Gastroesophageal sphincter (tissue), 4 donors: ENCODE measurements around a stretch of chr13.

- PRO-cap, result no peak
- RAMPAGE, long total RNA, 4 experiments, result no peak in any of the 4 experiments
Measured at GRCh38 chr13:48594476-48594932, 59.2 kb upstream of the CYSLTR2 start.

DNA sequence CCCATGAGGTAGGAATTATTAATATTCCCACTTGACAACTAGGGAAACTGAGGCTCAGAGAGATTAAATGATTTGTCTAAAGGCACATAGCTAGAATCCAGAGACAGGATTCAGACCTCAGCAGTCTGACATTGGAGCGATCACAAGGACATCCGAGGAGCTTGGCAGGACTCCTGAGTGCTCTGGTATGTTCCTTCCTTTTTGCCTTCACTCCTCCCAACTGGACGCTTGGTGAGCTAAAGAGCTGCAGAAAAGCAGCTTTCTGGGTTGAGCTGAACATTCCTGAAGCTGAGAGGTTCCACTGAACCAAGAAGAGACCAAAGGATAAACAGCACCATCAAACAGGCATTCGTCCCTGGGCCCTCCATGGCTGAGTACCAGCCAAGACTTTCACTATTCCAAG lies 96.9 kb downstream of the CYSLTR2 start:
- PRO-cap, result no peak
- RAMPAGE, long total RNA, 4 experiments, result no peak in any of the 4 experiments

DNA sequence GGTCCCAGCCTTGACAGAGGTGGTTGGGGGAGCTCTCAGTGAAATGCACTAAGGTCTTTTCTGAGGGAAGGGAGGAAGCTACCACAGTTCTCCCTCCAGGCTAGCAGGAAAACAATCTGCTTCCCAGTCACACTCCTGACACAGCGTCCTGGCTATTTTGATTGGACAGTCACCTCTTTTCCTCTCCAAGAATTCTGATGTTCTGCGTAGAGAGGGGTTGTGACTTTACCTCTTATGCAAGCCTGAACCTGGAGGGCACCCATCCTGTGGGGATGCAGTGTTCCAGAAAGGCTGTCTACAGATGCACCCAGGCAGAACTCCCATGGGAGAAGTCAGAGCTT lies 128.8 kb downstream of the CYSLTR2 start:
- PRO-cap, result no peak
- RAMPAGE, long total RNA, 4 experiments, result no peak in any of the 4 experiments

GRCh38 chr13:48974901-48975423 lies 750 bp upstream of the FNDC3A start:
- PRO-cap, result unidirectional peak, plus-strand start at chr13:48975259
- RAMPAGE, long total RNA, 4 experiments, result no peak in any of the 4 experiments

- PRO-cap, result bidirectional peak, plus-strand start at chr13:48976820, minus-strand start at chr13:48976539
- RAMPAGE, long total RNA, 4 experiments, result start-site peak on the plus strand in 2 of 4 experiments, at chr13:48976592-48976662 at its widest, 60 to 91 reads per replicate
Measured at GRCh38 chr13:48976466-48977244, 943 bp downstream of the FNDC3A start.

- PRO-cap, result no peak
- RAMPAGE, long total RNA, 4 experiments, result no peak in any of the 4 experiments
Measured at GRCh38 chr13:49097142-49097778, 121.5 kb downstream of the FNDC3A start.

DNA sequence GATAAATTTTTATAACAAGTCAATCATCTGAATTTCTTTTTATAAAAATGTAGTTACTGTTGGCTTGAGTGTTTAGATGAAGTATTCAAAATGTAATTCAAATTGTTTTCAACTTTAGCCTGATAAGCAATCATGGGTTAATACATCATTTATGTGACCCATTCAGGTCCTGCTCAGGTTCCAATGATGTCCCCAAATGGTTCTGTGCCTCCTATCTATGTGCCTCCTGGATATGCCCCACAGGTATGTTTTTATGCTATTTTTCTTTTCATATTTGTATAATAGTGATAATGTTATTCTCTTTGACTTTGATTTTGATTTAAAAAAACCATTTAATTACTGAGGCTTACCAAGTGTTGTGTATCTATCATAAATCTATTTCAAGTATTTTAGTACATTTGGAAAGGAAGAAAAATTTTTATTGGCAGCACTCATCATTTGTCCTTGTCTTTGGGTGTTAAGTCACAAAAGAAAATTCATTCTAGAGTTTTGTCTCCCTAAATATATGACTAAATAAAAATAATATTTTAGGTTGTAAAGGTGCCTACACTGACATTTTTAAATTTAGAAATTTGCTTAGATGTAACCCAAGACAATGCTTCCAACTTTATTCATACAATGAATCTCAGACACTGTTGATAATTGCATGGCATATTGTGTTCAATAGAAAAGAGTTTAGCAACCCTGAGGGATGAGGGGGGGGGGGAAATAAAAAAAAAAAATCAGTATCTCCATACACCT lies 105.5 kb upstream of the MLNR start:
- PRO-cap, result no peak
- RAMPAGE, long total RNA, 4 experiments, result no peak in any of the 4 experiments

GRCh38 chr13:49307270-49307854 lies 59.6 kb downstream of the CDADC1 start:
- PRO-cap, result bidirectional peak, plus-strand start at chr13:49307651, minus-strand start at chr13:49307467
- RAMPAGE, long total RNA, 4 experiments, result no peak in any of the 4 experiments

- PRO-cap, result no peak
- RAMPAGE, long total RNA, 4 experiments, result no peak in any of the 4 experiments
Measured at GRCh38 chr13:49334480-49334750, 86.7 kb downstream of the CDADC1 start.

DNA sequence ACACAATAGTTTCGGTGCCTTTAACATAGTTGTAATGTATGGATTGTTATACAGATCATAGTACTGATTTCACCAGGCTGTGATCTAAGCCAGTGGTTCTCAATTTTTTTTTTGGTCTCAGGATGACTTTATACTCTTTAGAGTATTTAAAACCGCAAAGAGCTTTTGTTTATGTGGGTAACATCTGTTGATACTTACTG lies 10.6 kb downstream of the SETDB2 start:
- PRO-cap, result no peak
- RAMPAGE, long total RNA, 4 experiments, result no peak in any of the 4 experiments

DNA sequence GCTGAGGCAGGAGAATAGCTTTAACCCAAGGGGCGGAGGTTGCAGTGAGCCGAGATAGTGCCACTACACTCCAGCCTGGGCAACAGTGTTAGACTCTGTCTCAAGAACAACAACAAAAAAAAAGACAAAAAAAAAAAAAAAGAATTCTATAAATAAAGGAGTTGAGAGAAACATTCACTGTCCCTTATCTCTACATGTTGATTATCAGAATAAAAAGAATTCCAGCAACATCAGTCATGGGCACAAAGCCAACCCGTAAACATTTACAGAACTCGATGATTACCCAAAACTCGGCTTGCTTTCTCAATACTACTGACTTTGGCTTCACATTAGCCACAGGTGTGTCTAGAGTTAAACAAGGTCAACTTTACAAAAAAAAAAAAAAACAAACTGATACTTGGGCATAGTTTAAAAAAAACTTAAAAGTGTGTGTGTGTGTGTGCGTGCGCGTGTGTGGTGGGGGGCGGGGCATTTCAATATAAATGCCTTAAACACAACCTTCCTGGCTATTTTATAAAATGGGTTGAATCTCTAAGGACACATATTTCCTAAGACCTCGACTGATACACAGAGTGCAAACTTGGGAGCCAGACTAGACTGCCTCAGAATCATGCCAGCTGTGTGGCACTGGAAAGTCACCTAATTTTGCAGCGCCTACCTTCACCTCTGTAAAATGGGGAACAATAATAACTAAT lies 1.1 kb downstream of the EBPL start:
- PRO-cap, result no peak
- RAMPAGE, long total RNA, 4 experiments, result no peak in any of the 4 experiments

DNA sequence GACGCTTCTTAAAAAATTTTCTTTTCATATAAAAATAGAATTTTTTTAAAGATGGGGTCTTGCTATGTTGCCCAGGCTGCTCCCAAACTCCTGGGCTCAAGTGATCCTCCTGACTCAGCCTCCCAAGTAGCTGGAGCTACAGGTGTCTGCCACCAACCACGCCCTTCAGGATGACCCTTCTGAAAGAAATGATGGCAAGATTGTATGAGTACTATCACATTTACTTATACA lies 6.2 kb upstream of the EBPL start:
- PRO-cap, result no peak
- RAMPAGE, long total RNA, 4 experiments, result no peak in any of the 4 experiments

DNA sequence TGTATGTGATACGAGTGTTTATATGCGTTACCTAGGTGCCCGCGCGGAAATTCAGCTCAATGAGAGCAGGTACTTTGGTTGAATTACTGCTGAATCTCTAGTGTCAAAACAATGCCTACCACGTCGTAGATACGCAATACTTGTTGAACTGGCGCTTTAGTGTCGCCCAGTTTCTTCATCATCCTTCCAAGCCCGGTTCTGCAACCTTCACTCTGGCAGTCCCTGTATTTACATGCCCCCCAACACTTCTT lies 765 bp upstream of the KPNA3 start:
- PRO-cap, result no peak
- RAMPAGE, long total RNA, 4 experiments, result no peak in any of the 4 experiments

DNA sequence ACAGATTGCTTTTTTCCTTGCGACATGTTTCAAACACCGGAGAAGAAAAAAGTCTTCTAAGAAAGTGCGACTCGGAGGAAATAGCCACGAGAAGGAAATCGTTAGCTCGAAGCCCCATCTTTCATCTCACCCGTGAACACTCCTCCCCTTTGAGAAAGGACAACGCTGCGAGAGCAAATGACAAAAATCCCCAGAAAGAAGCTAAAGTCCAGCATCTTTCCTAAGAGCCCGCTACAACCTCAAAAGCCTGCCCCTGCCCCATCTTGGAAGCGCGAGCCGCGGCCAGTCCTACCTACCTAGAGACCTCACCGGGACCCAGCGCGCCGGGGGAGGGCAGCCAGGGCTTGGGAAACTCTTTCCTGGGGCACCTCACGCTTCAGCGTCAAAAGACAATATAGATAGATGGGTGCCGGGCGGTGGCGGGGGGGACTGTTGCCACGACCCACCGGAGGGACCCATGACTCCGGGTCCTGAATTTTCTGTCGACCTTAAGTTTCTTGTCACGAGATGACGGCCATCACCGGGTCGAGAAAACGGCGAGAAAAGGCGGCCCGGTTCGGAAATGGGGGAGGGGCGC lies 65.7 kb downstream of the KCNRG start:
- PRO-cap, result bidirectional peak, plus-strand start at position 59 of the sequence, minus-strand start outside the sequence
- RAMPAGE, long total RNA, 4 experiments, result no peak in any of the 4 experiments

DNA sequence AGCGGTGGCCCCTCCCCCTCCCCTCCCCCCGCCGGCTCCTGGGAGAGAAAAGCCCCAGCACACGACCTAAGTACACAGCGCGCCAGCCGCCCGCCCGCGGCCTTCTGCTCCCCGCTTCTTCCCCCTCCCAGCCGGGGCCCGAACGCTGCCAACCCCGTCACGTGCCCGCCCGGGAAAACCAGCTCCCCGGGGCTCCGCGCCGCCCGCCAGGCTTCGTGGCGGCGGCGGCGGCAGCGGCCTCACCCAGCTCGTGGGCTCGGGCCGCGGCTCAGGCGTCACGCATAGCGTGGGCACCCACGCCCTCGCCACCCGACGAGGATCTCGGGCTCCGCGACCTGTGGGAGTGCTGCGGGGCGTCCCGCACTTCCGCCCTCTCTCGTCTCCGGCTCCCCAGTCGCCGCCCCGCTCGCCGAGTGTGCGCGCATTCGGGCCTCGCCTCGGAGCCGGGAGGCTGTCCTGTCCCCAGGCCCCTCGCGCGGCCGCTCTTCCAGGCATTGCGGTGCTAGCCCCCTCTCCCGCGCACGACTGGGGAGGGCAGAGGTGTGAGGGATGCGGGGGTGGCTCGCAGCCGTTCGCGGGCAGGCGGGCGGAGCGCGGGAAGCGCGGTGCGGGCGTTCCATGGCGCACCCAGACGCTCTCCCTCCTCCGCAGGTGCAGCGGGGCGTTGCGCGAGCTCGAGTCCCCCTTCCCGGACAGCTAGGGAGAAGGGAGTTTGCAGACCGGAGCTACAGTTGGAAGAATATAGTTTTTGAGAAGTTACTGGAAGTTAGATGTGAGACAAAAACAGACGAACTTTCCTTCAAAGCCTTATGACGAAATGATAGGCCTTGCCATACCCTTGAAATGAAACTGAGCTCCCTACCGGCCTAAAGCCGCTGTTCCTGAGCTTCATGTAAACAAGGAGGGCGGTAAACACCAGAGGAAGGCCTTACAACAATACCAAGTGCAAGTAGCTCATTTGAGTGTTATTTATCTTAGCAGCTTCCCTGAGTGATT lies 110.7 kb downstream of the KCNRG start:
- PRO-cap, result bidirectional peak, plus-strand start at position 209 of the sequence, minus-strand start outside the sequence
- RAMPAGE, long total RNA, 4 experiments, result no peak in any of the 4 experiments

DNA sequence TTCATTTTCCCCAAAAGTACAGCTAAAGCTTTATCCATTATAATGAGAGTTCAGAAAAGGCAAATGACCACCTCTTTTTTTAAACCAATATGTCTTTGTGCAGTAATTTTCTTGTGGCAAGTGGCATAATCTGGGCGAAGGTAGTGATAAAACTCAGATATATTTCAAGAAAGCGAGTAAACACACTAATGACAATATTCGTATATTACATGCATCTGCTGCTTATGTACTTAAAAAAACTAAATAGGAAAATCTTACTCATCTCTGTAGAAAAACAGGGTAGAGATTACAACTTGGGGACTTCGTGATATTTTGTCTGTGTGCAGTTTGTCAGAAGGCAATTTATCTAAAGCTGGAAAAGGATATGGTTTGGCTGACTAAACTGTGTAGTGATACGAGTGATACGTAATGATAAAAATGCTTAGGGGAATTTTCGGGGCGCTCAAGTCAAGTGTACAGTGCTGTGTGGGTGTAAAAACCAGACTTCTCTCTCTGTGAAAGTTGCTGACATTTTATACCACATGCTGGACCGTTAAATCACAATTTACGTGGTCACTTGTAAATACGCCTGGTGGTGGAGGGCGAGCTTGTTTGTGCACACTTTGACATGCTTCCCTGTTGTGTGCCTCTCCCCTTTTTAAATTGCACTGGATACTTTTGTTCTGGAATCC lies 221.6 kb downstream of the KCNRG start:
- PRO-cap, result no peak
- RAMPAGE, long total RNA, 4 experiments, result no peak in any of the 4 experiments

- PRO-cap, result no peak
- RAMPAGE, long total RNA, 4 experiments, result no peak in any of the 4 experiments
Measured at GRCh38 chr13:50365330-50366683, 350.6 kb downstream of the KCNRG start.

DNA sequence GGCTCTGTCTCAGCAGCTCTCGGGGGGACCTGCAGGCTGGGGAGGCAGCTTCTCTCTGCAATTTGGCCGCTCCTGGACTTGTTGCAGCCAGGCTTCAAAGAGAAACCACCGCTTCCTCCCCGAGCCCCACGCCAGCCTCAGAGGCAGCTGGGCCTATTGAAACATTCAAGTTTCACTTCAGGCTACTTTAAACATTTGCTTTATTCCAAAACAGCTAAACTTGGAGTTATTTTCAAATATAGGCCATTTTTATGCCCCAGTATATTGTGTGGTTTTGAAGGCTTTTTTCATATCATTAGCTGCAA lies 330.9 kb downstream of the DLEU7 start:
- PRO-cap, result no peak
- RAMPAGE, long total RNA, 4 experiments, result no peak in any of the 4 experiments

DNA sequence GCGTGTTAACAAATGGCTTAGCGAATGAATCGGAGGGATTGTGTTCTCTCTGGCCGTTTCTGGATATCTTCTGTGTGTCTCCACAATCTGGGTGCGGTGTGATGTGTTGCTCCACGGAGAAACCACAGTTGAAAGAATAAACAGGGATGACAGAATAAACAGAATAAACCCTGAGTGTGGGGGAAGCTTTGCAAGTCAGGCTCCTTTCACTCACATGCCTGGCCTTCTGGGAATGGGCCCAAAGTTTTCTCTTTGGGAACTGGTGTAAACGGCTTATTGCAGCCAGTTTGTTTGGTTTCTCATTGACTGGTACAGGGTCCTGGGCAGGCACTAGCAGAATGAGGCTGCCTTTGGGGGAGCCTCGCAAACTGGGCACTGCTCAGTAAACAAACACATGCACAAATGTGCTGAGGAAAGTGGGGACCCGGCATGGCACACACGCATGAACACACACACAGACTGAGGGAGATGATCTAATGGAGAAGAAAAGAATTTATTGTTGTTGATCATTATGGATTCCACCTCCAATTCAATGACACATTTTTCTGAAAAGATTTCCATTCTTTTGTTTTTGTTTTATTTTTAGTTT lies 324.6 kb downstream of the DLEU7 start:
- PRO-cap, result no peak
- RAMPAGE, long total RNA, 4 experiments, result no peak in any of the 4 experiments

- PRO-cap, result no peak
- RAMPAGE, long total RNA, 4 experiments, result no peak in any of the 4 experiments
Measured at GRCh38 chr13:50594170-50594802, 249.2 kb downstream of the DLEU7 start.